Breast (tissue), 4 donors: ENCODE data around the genes CLEC11A, ACP4 and KLK4.

DNA sequence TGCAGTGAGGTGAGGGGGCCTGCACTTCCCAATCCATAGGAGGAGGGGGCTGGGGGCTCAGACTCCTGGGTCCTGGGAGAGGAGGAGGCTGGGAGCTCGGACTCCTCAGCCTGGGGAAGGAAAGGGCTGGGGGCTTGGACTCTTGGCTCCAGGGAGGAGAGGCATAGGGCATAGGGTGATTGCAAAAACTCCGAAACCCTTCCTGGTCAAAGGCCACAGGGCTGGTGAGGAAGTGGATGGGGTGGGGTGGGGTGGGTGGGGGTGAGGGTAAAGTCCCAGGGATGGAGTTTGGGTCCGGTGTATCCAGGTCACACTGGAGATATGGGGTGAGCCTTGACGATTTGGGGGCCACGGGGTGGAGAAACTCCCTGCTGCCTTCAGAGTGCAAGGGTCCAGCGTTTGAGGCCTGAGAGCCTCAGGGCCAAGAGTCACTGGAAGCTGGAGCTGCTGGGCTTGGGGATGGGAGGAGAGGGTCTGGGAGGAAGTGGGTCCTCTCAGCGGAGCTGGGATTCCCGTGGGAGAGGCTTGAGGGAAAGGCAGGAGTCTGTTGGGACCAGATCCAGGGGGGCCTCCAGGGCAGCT, 2.8 kb downstream of the MYH14 start:
- PRO-cap, 3 experiments = no peak in any of the 3 experiments
- RRBS = no CpG with 5 or more reads among the region's 8 CpGs

DNA sequence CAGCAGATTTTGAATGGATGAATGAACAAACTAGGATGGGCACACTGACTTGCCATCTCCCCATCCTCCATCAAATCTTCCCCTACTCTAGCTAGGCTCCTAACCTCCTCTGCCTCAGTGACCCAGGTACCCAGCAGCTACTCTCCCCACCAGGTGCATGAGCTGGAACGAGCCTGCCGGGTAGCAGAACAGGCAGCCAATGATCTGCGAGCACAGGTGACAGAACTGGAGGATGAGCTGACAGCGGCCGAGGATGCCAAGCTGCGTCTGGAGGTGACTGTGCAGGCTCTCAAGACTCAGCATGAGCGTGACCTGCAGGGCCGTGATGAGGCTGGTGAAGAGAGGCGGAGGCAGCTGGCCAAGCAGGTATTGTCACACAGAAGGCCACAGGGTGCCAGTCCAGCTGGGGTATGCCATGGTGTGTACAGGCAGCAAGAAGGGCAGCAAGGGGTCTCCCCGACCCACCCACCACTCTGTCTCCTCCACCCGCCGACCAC, 39.8 kb downstream of the KCNC3 start:
- PRO-cap, 3 experiments = no peak in any of the 3 experiments
- RRBS = no CpG with 5 or more reads among the region's 12 CpGs

- PRO-cap, 3 experiments = no peak in any of the 3 experiments
- RRBS = no CpG with 5 or more reads among the region's 7 CpGs
These were observed 36.6 kb downstream of the KCNC3 start for GRCh38 chr19:50292479-50293030.

DNA sequence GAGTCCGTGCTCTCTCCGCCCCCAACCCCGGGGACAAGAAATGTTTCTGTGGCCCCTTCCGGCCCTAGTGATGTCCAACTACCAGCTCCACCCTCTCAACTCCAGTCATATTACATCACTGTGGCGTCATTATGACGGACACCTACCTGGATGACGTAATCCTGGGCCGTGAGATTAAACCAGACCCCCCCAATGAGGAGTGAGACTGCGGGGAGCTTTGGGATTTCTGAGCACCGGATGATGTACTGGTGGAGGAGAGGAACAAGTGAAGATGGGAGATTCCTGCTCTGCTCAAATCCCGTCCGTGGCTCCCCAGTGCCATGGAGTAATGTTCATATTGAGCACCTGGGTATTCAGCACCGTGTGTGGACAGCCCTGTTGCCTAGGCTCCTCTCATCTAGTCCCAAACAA, 5.0 kb upstream of the KCNC3 start:
- PRO-cap, 3 experiments = peak in 1 of 3 experiments; most common minus-strand start position 80 of the sequence (in 1)
- RRBS = 0% methylated on average over 3 of the region's 13 CpGs

- PRO-cap, 3 experiments = no peak in any of the 3 experiments
- RRBS = no CpG with 5 or more reads among the region's 4 CpGs
These were observed 4.0 kb upstream of the MYBPC2 start for GRCh38 chr19:50428613-50429244.

- PRO-cap, 3 experiments = no peak in any of the 3 experiments
- RRBS = no CpG with 5 or more reads among the region's 22 CpGs
These were observed 15.1 kb upstream of the EMC10 start for GRCh38 chr19:50461166-50461689.

DNA sequence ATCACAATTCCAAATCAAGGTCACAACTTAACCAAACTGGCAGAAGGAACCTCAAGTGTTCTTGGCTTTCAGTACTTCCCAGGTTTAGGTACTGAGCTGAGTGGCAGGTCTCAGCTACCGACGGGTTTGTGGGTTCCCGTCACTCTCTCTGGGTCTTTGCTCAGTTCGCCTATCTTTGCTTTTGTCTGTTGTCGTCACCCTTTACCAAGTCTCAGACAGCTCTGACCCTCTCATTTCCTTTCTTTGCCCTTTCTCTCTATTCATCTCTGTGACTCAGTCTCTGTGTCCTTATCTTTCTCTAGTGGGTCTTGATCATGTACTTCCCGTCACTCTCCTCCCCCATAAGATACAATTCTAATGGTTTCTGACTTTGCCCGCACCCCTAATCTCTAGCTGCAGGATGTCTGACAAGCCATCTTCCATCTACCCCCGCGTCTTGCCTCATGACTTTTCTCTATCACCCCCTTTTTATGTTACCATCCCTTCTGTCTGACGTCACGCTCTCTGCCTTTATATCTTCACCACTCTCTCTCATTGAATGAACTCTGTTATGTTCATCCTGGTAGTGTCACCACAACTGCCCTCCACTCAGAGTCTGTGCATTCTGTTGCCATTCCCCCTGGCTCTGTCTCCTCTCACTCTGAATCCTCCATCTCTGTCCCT, 33.4 kb upstream of the LRRC4B start:
- PRO-cap, 3 experiments = no peak in any of the 3 experiments
- RRBS = no CpG with 5 or more reads among the region's 11 CpGs

DNA sequence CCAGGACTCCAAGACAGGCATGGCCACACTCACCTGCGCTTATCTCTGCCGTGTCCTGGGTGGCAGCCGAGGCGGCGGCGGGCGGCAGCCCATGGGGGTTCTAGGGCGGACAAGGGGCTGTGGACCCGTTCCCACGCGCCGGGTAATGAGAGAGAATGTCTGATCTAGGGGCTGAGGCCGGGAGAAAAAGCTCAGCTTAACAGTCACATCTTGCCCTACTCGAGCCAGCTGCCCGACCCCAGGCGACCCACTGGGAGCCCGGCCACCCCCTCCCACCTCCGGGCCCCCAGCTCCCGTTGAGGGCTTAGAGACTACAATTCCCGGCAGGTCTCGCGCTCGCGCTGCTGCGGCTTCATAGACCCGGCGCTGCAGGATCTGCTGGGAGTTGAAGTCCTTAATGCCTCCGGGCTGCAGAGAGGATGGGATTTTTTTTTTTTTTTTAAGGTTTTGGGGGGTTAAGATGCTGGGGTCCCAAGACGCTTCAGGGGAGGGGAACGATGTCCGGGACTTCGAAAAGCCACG, 628 bp downstream of the SYT3 start:
- PRO-cap, 3 experiments = no peak in any of the 3 experiments
- RRBS = 6% methylated on average over 17 of the region's 33 CpGs

GRCh38 chr19:50722859-50723889, at the start of gene CLEC11A:
CLEC11A (plus strand) TSS chr19:50723364.
- PRO-cap, 3 experiments = peak in 3 of 3 experiments; most common plus-strand start chr19:50723364 (in 3); most common minus-strand start chr19:50723181 (in 1)
- RRBS = 5% methylated on average over 4 of the region's 22 CpGs

DNA sequence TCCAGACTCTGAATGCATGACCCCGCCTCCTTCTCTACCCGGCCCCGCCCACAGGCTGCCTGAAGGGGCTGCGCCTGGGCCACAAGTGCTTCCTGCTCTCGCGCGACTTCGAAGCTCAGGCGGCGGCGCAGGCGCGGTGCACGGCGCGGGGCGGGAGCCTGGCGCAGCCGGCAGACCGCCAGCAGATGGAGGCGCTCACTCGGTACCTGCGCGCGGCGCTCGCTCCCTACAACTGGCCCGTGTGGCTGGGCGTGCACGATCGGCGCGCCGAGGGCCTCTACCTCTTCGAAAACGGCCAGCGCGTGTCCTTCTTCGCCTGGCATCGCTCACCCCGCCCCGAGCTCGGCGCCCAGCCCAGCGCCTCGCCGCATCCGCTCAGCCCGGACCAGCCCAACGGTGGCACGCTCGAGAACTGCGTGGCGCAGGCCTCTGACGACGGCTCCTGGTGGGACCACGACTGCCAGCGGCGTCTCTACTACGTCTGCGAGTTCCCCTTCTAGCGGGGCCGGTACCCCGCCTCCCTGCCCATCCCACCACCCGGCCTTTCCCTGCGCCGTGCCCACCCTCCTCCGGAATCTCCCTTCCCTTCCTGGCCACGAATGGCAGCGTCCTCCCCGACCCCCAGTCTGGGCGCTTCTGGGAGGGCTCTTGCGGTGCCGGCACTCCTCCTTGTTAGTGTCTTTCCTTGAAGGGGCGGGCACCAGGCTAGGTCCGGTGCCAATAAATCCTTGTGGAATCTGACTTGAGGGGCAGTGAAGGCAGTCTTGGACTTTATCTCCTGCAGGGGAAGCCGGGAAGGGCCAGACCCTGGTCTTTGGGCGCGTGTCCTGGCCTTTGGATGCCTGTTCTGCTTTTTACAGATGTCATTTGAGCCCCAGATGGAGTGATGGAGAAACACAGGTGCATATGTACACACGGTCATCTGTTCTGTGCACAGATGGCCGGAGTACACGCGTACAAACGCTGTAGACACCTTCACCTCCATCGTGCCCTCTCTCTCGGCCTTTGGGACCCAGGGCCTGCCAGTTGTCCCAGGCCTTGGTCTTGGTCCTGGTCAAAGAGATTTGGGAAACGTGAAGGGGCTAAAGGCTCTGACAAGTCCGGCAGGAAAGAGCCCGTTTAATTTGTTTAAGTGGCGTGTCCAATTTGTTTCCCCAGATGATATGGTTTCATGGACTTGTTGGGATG, 2.2 kb downstream of the CLEC11A start:
- PRO-cap, 3 experiments = peak in 3 of 3 experiments; most common plus-strand start position 146 of the sequence (in 2); most common minus-strand start position 414 of the sequence (in 1)
- RRBS = 5% methylated on average over 15 of the region's 90 CpGs

DNA sequence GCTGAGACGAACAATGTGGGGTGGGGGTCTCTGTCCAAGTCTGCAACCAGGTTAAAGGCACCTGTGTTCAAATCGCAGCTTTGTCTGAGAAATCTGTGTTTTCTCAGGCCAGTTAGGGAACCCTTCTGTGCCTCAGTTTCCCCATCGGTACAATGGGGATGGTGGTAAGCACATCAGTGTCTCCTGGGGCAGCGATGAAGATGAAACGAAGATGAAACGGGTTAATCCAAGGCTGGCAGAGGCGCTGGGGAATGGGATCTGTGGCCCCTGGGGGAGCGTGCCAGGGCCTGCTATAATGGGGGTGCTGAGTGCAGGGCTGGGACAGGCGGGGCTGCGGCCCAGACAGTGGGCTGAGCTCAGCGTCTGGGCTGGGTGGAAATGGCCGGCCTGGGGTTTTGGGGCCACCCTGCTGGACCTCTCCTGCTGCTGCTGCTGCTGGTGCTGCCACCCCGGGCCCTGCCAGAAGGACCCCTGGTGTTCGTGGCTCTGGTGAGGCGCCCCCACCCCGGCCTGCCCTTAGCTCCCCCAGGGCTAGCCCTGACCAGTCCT, at the start of gene ACP4:
TSS of gene ACP4 (plus strand) at position 379 of the 549 bp plus-strand sequence.
- PRO-cap, 3 experiments = no peak in any of the 3 experiments
- RRBS = 55% methylated on average over 4 of the region's 16 CpGs

DNA sequence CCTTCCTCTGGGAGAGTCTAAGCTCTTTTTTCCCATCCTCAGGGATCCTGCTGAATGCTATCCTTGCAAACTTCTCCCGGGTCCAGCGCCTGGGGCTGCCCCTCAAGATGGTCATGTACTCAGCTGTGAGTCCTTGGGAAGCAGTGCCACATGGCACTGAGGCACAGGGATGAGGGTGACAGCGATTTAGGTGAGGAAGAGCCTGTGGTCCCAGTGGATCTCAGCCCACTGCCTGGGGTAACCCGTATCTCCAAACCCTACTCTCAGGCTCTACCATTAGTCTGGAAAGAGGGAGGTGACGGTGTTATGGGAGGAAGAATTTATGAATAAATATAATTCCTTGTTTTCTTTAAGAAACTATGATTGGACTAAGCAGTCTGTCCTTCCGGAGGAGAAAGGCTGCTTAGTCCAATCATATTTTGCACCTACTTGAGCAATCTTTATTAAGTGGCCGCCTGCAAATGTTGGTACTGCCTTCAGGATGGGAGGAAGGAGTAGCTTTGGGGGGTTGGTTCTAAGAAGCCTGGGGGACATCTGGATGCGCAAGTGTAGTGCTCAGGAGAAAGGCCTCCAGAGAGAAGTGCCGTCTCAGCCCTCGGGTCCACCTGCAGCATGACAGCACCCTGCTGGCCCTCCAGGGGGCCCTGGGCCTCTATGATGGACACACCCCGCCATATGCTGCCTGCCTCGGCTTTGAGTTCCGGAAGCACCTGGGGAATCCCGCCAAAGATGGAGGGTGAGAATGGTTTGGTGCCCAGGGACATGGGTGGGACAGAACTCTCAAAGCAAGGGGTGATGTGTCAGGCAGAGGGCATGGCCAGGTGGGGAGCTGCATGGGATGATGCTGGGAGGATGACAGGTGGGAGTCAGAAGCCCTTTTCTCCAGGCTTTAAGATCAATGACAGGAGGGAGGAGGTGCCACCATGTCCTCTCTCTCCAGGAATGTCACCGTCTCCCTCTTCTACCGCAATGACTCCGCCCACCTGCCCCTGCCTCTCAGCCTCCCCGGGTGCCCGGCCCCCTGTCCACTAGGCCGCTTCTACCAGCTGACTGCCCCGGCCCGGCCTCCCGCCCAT, 4.0 kb downstream of the ACP4 start:
- PRO-cap, 3 experiments = no peak in any of the 3 experiments
- RRBS = 12% methylated on average over 2 of the region's 23 CpGs

- PRO-cap, 3 experiments = peak in 1 of 3 experiments; most common minus-strand start chr19:50820869 (in 1)
- RRBS = no CpG with 5 or more reads among the region's 22 CpGs
These were observed 2.8 kb downstream of the KLK1 start for GRCh38 chr19:50820559-50821344.

GRCh38 chr19:50911246-50911521, at the start of gene KLK4:
KLK4 (minus strand) TSS chr19:50911395.
- PRO-cap, 3 experiments = no peak in any of the 3 experiments
- RRBS = no CpG with 5 or more reads among the region's 3 CpGs

GRCh38 chr19:50912659-50913101, 1.5 kb upstream of the KLK4 start:
- PRO-cap, 3 experiments = no peak in any of the 3 experiments
- RRBS = no CpG with 5 or more reads among the region's 25 CpGs

GRCh38 chr19:51098479-51099334, 9.5 kb downstream of the CTU1 start:
- PRO-cap, 3 experiments = no peak in any of the 3 experiments
- RRBS = 44% methylated on average over 11 of the region's 98 CpGs

DNA sequence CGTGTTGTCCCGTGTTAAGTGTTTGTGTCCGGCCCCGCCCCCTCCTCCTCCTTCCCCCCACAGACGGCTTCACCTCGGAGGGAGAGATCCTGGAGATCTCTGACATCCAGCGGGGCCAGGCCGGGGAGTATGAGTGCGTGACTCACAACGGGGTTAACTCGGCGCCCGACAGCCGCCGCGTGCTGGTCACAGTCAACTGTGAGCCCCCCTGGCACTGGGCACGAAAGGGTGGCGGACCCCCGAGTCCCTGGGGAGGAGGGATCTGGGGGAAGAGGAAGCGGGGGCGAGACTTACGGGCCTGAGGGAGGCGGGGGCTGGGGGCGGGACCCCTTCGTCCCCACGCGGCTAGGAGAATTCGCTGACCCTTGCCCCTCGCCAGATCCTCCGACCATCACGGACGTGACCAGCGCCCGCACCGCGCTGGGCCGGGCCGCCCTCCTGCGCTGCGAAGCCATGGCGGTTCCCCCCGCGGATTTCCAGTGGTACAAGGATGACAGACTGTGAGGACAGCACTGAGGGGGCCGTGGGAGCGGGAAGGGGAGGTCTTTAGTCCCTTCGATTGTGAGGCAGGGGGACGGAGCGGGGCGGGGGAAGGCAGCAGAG, 15.1 kb downstream of the VSIG10L start:
- PRO-cap, 3 experiments = no peak in any of the 3 experiments
- RRBS = 3% methylated on average over 3 of the region's 49 CpGs

DNA sequence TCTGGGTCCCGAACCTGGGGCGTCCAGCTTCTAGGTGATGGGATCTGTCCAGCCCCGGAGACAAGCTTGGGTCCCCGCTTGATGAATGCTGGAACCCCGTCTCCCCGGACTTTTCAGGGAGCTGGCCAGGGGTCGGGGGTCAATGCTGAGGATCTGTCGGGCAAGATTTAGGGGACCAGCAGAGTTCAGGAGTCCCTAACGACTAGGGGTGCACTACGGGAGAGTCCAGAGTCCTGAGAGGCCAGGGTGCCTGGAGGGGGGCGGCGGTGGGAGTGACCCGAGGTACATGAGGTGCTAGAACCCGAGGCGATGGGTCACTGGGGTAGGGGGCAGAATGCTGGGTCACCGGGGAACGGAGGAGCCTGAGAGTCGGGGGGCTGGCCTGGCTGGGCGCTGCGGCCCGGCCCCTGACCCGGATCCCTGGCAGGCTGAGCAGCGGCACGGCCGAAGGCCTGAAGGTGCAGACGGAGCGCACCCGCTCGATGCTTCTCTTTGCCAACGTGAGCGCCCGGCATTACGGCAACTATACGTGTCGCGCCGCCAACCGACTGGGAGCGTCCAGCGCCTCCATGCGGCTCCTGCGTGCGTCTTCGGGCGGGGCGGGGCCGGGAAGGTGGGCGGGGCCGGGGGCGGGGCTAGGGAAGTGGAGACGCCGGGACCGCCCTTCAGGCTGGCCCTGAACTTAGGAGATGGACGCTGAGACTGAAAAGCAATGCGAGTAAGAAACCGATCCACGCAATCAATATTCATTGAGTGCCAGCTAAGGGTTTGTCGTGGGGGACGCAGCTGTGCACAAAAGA, 14.4 kb downstream of the VSIG10L start:
- PRO-cap, 3 experiments = no peak in any of the 3 experiments
- RRBS = 6% methylated on average over 21 of the region's 59 CpGs

DNA sequence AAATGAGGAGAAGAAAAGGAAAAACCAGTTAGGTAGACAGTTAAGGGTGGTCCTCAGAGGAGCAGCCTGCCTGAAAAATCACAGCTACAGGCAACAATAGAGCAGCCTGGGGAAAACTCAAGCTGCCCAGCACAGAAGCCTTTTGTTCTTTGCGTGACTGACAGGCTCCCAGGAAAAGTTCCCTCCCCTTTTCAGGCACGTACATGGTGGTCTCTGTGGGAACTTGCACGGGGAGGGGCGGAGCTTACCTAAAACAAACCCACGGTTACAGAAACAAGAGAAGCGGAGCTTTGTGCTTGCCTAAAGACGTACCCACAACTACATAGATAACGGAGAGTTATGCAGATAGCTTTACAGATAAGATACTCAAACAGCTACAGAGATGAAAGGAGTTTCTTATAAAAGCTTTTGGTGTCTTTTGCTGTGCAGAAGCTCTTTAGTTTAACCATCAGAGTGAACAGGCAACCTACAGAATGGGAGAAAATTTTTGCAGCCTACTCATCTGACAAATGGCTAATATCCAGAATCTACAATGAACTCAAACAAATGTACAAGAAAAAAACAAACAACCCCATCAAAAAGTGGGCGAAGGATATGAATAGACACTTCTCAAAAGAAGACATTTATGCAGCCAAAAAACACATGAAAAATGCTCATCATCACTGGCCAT, 11.4 kb downstream of the ETFB start:
- PRO-cap, 3 experiments = no peak in any of the 3 experiments
- RRBS = no CpG with 5 or more reads among the region's 9 CpGs

DNA sequence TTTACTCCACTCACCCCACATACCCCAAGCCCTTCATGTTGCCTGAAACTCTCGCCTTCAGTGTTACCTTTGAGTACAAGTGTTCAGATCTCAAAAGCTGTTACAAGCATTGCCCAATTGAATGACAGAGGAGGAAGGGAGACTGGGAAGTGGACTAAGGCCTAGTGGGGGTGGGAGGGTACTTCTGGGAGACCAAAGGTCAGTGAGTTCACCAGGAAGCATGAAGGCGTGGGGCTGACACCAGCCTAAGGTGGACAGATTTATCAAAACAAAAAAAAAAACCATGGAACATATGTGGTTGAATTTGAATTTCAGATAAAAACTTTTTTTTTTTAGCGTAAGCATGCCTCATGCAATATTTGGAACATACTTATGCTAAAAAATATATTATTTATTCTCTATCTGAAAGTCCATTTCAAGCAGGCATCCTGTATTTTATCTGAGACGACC, 6.2 kb upstream of the SIGLEC12 start:
- PRO-cap, 3 experiments = no peak in any of the 3 experiments
- RRBS = no CpG with 5 or more reads among the region's 4 CpGs